Cerebral cortex (tissue), 2 donors: ENCODE results near the gene MPST.

DNA sequence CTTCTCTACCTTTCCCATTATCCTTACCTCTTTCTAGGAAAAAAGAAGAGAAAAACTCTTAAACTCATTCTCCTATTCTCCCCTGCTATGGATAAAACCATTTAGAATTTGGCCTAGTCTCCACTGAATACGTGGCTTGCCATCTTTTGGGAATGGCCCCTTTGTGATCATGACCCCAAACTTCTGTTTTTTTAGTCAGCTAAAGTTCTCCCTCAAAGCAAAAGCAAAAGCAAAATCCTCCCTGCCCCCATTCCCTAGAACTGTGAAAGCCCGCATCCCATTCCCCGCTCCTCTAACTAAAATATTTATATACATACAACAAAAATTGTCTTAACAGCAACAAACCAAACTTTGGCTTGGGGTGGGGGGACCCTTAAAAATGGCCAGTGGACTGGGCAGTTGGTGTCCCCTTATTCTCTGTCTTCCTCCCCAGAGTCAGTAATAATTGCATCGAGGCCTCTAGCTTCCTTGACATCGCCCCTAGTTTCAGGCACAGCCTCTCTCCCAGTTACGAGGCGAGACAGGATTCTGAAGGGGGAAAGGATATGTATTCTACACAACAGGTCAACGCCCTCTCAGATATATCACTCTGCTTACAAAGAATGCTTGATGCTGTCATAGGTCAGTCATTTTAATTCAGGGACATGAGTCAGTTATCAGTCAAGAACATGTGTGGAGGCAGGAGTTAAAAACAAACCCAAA is 24.3 kb downstream of the APOL5 start:
- PRO-cap, 2 experiments = no peak in any of the 2 experiments

- PRO-cap, 2 experiments = no peak in any of the 2 experiments
Observed at GRCh38 chr22:35766719-35767369, 49.2 kb downstream of the APOL5 start.

DNA sequence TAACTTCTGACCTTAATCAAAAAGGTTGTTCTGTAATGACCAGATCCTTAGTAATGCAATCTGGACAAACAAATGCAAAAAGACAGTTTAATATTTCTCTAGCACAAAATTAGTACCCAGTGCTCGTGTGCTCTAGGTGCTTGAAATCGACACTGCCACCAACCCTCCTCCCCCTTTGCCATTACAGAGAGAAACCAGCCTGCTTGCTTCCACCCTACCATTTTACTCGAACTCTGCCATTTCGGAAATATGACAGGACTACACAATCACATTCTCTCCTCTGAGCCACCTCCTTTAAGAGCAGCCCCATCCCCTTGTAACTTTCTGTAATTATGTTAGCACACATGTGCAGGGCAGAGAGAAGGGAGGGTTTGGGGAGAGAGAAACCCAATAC is 113.8 kb downstream of the RBFOX2 start:
- PRO-cap, 2 experiments = no peak in any of the 2 experiments

GRCh38 chr22:35973748-35974311 is 54.8 kb downstream of the RBFOX2 start:
- PRO-cap, 2 experiments = peak in 1 of 2 experiments; most common minus-strand start chr22:35974130 (in 1)

DNA sequence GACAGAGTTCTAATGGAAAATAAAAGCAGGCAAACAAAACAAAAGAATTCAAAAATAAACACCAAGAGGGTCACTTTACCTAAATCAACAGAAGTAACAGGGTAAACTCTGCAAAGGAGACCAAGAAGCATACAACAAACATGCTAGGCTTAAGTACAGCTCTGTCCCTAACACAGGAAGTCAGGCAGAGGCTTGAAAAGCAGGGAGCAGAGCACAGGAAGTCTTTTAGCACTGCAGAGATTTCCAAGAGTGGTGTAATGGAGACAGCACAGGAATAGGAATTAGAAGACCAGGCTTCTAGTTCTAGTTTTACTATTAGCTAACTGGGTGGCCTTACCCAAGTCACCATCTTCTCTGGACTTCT is 1.9 kb downstream of the RBFOX2 start:
- PRO-cap, 2 experiments = peak in 1 of 2 experiments; most common plus-strand start position 187 of the sequence (in 1)

DNA sequence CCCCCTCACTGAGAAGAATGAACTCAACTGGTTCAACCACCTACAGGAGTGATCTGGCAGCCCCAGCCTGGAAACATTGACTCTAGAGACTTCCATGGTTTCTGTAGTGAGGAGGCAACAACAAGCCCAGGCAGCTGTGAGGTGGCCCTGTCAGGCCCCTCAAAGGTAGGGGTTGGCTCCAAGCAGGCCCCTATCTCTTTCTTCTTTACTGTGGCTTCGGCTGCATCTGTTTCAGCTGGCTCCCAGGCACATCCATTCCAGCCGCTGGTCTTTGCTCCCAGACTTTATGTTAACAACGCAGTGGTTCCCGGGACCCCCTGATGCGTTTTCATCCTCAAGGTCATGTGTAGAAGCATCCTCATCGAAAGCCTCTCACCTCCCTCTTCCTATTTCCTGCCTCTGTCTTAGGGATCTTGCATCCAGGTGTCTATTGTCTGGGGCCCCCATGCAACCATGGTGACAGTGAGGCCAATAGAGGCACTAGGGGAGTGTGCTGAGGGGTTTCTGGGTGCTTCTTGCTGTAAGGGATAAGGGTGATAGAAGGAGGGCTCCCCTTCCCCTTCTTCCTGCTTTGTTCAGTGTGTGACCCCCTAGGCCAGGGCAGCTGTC is 5.4 kb downstream of the APOL3 start:
- PRO-cap, 2 experiments = no peak in any of the 2 experiments

DNA sequence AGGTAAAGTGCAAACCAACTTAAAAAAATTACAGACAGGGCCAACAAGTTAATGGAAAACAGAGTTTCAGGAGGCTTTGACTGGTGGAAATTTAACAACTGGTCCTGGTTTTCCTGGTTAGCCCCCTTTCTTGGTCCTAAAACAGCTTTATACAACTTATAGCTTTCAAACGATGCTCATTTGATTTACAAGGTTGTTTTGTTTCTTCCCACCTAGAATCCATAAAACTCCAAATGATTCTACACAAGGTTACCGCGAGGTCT is 4.8 kb upstream of the APOL3 start:
- PRO-cap, 2 experiments = no peak in any of the 2 experiments

DNA sequence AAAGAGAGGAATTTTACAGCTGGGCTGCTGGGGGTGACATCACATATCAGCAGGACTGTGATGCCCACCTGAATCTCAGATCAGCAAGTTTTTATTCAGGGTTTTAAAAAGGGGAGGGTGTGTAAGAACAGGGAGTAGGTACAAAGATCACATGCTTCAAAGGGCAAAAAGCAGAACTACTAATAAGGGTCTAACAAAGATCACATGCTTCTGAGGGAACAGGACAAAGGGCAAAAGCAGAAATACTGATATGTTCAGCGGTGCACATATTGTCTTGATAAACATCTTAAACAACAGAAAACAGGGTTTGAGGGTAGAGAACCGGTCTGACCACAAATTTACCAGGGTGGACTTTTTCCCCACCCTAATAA is 7.8 kb upstream of the APOL4 start:
- PRO-cap, 2 experiments = no peak in any of the 2 experiments

- PRO-cap, 2 experiments = no peak in any of the 2 experiments
Observed at GRCh38 chr22:36300602-36301222, 47.8 kb downstream of the APOL1 start.

GRCh38 chr22:36340449-36341578 is 47.0 kb downstream of the MYH9 start:
- PRO-cap, 2 experiments = no peak in any of the 2 experiments

GRCh38 chr22:36386298-36387301 is 1.2 kb downstream of the MYH9 start:
- PRO-cap, 2 experiments = peak in 1 of 2 experiments; most common plus-strand start chr22:36386582 (in 1); most common minus-strand start chr22:36386534 (in 1)

DNA sequence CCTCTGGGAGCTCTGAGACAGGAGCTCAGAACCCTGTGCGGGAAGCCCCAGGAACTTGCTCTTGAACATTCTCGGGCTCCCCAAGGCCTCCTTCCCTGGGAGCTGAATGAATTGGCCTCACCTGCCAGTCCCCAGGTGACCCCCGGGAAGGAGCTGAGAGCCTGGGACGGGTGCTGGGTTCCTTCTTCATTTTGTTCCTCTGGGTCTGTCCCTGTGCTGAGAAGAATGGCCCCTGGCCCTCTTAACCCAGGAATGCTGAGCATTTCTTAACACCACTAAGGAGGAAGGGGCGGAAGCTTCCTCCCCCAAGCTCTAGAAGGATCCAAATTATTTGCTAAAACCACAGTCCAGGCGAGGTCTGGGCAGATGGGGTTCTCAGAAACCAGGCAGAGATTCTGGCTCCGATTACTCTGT is 44.7 kb upstream of the MYH9 start:
- PRO-cap, 2 experiments = no peak in any of the 2 experiments

DNA sequence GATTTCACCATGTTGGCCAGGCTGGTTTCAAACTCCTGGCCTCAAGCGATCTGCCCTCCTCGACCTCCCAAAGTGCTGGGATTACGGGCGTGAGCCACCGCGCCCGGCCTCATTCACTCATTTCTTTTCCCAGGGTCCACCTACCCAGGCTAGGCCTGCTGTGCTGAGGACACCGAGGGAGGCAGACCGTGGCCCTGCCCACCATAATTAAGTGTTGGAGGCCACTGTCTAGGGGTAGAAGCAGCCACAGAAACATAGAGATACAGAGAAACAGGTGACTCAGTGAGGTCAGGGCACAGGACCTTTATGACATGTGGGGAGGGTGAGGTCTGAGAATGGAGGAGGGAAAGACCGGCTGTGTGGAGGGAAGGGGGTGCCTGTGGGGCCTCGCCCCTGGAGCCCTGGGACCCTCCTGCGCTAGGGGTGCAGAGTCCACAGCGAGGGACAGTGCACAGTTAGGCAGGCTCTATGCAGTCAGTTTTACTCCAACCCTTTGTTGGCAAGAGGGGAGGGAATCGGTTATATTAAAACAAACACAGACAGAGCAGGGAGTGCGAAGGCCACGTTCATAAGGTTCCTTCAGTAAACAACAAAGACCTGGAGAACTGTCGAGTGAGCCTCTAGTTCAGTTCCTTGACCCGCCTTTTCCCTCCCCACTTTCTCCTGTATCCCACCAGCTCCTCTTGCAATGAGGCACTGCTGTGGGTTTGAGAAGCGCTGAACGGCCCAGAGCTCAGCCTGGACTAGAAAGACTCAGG is 46.8 kb downstream of the TXN2 start:
- PRO-cap, 2 experiments = no peak in any of the 2 experiments

DNA sequence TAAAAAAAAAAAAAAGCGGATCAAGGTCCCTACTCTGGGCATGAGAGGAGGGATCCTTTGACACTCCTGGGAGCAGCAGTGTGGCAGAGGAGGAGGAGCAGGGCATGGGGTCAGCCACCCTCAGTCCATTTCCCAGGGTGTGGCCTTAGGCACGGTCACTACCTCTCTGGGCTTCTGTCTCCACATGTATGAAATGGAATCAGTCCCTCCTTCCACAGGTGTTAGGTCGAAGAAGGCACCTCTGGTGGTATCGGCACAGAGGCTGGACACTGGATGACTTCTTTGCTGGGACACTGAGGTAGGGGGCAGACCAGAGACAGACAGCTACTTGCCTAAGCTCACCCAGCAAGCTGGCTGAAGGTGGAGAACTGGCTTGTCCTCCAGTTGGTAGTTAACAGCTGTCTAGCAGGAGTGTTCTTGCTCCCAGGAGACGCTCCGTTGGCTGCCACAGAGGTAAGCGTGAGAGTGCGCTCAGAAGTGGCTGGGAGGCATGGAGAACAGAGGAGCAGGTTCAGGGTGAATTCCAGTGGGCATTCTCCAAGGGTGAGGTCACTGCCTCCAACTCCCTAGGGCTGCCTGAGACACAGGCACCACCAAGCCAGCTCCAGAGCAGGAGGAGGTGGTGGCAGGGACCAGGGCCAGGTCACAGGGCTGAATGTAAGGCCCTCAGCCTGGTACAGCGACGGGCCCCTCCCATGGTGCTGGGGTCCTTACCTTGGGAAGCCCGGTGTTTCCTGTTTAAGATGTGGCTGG is 19.5 kb downstream of the TXN2 start:
- PRO-cap, 2 experiments = peak in 1 of 2 experiments; most common plus-strand start position 607 of the sequence (in 1); most common minus-strand start position 396 of the sequence (in 1)

DNA sequence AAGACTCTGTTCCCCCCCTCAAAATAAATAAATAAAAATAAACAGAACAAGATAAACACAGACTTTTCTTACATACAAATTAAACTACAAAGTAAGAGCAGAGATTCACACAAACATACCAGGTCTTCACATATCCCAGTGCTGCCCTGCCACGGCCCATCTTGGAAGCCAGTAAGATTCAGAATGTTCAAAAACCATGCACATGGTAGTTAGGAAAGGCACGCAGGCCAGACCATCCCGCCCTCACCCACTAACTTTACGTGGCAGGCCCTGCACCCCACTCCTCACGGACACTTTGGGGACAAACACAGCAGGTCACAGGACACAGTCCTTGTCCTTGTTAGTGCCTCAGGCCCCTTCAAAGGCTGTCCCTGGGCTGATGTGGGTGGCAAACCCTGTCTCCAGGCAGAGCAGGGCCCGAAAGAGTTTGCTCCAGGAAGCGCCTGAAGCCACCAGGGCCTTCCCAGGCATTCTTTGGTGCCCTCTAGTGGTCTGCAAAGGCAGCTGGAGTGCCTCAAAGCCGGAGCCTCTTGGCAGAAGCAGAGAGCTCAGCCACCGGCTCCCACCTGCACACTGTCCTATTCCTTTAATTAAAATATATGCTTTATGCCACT is 11.4 kb downstream of the TXN2 start:
- PRO-cap, 2 experiments = no peak in any of the 2 experiments

GRCh38 chr22:36816143-36816626 is 650 bp downstream of the PVALB start:
- PRO-cap, 2 experiments = no peak in any of the 2 experiments

- PRO-cap, 2 experiments = no peak in any of the 2 experiments
Observed at GRCh38 chr22:36817354-36817661, 473 bp upstream of the PVALB start.

- PRO-cap, 2 experiments = no peak in any of the 2 experiments
Observed at GRCh38 chr22:36870238-36870828, 9.5 kb downstream of the NCF4 start.

DNA sequence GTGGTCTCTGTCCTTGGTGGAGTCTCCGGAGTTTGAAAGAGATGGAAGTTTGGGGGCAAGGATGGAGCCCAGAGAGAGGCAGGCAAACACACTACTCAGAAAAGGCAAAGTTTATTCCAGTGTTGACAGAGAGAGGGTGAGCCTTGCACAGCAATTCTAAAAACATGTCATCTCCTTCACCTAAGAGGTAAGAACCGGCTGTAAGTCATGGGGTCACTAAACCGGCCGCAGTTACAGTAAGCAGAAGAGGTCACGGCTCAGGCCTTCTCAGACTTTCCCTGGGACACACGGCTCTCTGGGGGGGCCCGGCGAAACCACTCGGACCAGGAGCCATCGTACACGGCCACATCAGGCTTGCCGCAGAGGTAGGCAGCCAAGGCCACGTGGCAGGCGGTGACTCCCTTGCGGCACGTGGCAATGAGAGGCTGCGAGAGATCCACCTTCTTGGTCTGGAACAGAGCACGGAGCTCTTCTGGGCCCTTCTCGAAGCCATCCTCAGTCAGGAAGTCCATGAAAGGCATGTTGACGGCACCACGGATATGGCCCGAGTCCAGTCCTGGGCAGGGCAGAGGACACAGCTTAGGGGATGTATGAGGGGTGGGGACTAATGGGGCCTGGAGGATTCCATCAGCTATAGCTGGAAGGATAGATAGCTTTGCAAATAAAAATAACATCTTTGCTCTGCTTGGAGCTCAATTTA is 3.3 kb upstream of the TEX33 start:
- PRO-cap, 2 experiments = no peak in any of the 2 experiments

GRCh38 chr22:37019650-37020542 is at the start of gene MPST:
Gene MPST (plus strand): TSS chr22:37019742.
- PRO-cap, 2 experiments = peak in 1 of 2 experiments; most common plus-strand start chr22:37019763 (in 1)